ENCODE measurements around a stretch of chr13.

GRCh38 chr13:102401953-102402780, 194.6 kb upstream of the TPP2 start:
- RRBS = no CpG with 5 or more reads among the region's 21 CpGs
CAGE:
- cytosol, long polyA plus RNA = no peak
- long polyA plus RNA = no peak
- nucleus, long polyA plus RNA = start-site peak on the minus strand at chr13:102402432-102402439, 9 reads

- RRBS = 60% methylated on average over 1 of the region's 8 CpGs
CAGE:
- cytosol, long polyA plus RNA = no peak
- long polyA plus RNA = no peak
- nucleus, long polyA plus RNA = no peak
Measured at GRCh38 chr13:102691656-102692267, 3.1 kb downstream of the METTL21C start.

GRCh38 chr13:102770227-102771063, 3.1 kb downstream of the TEX30 start:
- RRBS = no CpG with 5 or more reads among the region's 3 CpGs
CAGE:
- cytosol, long polyA plus RNA = no peak
- long polyA plus RNA = no peak
- nucleus, long polyA plus RNA = no peak

DNA sequence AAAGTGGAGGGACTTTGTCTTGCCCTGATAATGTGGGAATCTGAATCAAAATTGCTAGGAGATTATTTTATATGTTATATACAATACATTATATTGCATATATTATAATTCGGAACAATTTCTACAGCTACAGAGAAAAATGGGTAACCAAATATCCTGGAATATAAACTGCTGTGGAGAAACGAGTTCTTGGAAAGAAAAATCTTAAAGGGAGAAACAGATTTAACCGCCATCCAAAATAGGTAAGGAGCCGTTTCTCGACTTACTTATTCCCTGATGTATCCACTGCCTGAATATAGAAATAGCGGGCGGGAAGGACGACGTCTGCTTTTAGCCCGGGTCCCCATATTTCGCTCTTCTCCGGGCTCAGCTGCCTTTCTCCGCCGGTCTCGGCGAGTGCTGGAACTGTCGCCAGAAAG, 544 bp downstream of the POGLUT2 start:
- RRBS = no CpG with 5 or more reads among the region's 17 CpGs
CAGE:
- cytosol, long polyA plus RNA = no peak
- long polyA plus RNA = no peak
- nucleus, long polyA plus RNA = no peak

GRCh38 chr13:102902576-102903199, 56.9 kb downstream of the ERCC5 start:
- RRBS = no CpG with 5 or more reads among the region's 13 CpGs
CAGE:
- cytosol, long polyA plus RNA = no peak
- long polyA plus RNA = no peak
- nucleus, long polyA plus RNA = no peak

- RRBS = no CpG with 5 or more reads among the region's 3 CpGs
CAGE:
- cytosol, long polyA plus RNA = no peak
- long polyA plus RNA = no peak
- nucleus, long polyA plus RNA = no peak
Measured at GRCh38 chr13:102908120-102908647, 62.4 kb downstream of the ERCC5 start.

- RRBS = no CpG with 5 or more reads among the region's 8 CpGs
CAGE:
- cytosol, long polyA plus RNA = no peak
- long polyA plus RNA = no peak
- nucleus, long polyA plus RNA = no peak
Measured at GRCh38 chr13:103006963-103007568, 59.2 kb downstream of the SLC10A2 start.

DNA sequence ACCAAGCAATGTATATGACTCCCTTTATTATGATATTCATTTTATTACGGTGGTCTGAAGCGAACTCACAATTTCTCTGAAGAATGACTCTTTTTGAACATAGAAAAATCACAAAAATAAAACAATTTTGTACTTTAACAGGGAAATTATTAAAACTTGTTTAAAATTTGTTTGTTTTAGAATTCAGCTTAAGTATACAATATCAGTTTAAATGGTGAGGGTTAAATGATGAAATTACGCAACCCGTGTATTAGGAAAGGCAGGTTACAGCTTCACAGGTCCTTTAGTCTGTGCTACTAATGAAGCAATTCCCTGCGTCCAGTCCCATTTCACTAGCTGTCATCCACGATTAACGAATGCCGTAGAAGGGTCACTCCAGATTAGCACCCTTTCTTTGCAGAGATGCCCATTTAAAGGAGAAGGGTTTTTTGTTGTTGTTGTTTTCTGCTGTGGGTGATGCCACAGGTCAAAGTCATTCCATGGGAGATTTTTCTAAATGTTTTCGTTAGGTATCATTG, 457.6 kb upstream of the SLC10A2 start:
- RRBS = no CpG with 5 or more reads among the region's 9 CpGs
CAGE:
- cytosol, long polyA plus RNA = no peak
- long polyA plus RNA = no peak
- nucleus, long polyA plus RNA = no peak

DNA sequence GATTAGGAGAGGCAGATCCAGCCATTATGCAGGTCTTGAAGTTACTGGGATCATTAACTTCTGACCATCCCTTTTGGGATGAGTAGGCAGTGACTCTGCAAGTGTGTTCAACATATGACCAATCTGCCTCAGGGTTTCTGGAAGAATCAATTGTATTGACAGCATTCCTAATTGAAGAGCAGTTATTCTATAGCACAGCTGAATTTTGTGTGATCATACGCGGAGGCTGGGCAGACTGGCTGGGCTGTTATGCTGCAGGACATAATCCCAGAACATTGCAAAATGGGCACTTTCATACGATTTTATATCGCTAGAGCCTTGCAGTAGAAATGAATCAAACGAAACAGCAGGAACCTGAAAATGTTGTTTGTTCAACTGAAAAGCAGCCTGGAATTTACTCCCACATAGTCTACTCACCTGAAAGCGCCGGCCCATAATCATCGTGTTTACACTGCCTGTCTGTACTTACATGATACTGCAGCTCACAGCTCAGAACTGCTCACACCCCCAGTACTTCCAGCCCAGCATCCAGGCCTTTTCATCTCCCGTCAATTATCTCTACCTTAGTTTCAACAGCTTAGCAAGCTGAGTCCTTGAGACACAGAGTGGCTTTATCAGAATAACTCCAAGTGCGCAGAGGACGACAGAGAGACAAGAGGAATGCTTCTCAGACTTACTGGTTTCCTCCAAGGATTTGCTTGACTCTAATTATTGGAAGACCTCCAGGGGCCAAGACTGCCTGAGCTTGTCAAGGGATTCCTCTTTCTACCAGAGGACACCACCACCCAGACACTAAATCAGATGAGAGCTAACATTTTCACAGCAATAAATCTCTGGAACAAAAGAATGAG, 513.6 kb downstream of the DAOA start:
- RRBS = no CpG with 5 or more reads among the region's 11 CpGs
CAGE:
- cytosol, long polyA plus RNA = no peak
- long polyA plus RNA = no peak
- nucleus, long polyA plus RNA = no peak

- RRBS = no CpG with 5 or more reads among the region's 7 CpGs
CAGE:
- cytosol, long polyA plus RNA = no peak
- long polyA plus RNA = no peak
- nucleus, long polyA plus RNA = no peak
Measured at GRCh38 chr13:106100641-106101070, 434.8 kb downstream of the EFNB2 start.

- RRBS = no CpG with 5 or more reads among the region's 13 CpGs
CAGE:
- cytosol, long polyA plus RNA = no peak
- long polyA plus RNA = no peak
- nucleus, long polyA plus RNA = no peak
Measured at GRCh38 chr13:106103687-106104647, 431.5 kb downstream of the EFNB2 start.

DNA sequence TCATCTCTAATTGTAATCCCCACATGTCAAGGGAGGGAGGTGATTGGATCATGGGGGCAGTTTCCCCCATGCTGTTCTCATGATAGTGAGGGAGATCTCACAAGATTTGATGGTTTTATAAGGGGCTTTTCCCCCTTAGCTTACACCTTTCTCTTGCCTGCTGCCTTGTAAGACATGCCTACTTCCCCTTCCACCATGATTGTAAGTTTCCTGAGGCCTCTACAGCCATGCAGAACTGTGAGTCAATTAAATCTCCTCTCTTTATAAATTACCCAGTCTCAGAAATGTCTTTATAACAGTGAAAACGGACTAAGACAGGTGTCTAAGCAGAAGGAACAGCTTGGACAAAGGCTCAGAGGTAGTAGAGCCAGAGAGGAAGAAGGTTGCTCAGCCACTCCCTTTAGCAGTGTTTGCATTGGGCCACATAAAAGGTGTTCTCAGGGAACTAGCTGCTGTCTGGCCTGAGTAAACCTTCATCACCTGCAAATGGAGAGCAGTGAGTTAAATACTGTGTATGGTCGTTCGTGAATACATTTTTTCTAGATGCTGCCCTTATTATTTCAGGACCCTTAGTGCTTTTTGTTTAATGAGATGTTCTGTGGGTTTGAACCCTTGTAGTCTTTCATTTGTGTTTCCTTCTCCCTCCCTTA, 383.5 kb downstream of the EFNB2 start:
- RRBS = no CpG with 5 or more reads among the region's 3 CpGs
CAGE:
- cytosol, long polyA plus RNA = no peak
- long polyA plus RNA = no peak
- nucleus, long polyA plus RNA = no peak

GRCh38 chr13:106156414-106157081, 378.9 kb downstream of the EFNB2 start:
- RRBS = no CpG with 5 or more reads among the region's 6 CpGs
CAGE:
- cytosol, long polyA plus RNA = no peak
- long polyA plus RNA = no peak
- nucleus, long polyA plus RNA = no peak

DNA sequence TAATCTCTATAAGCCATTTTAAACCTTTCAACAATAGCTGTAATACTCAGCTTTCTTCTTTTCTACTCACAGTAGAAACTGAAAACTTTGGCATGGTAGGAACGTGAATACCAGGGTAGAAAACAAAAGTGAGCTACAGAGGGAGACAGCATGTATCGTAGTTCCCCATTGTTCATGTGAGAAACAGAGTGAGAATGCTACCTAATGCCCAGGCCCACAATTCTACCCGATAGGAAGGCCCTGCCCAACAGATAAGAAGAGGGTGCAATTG, 322.5 kb downstream of the EFNB2 start:
- RRBS = no CpG with 5 or more reads among the region's 3 CpGs
CAGE:
- cytosol, long polyA plus RNA = no peak
- long polyA plus RNA = no peak
- nucleus, long polyA plus RNA = no peak

- RRBS = no CpG with 5 or more reads among the region's 5 CpGs
CAGE:
- cytosol, long polyA plus RNA = no peak
- long polyA plus RNA = no peak
- nucleus, long polyA plus RNA = no peak
Measured at GRCh38 chr13:106513355-106514054, 22.0 kb downstream of the EFNB2 start.

- RRBS = no CpG with 5 or more reads among the region's 4 CpGs
CAGE:
- cytosol, long polyA plus RNA = no peak
- long polyA plus RNA = no peak
- nucleus, long polyA plus RNA = no peak
Measured at GRCh38 chr13:106550768-106551417, 15.4 kb upstream of the EFNB2 start.

GRCh38 chr13:106709465-106709904, 141.5 kb upstream of the ARGLU1 start:
- RRBS = no CpG with 5 or more reads among the region's 3 CpGs
CAGE:
- cytosol, long polyA plus RNA = no peak
- long polyA plus RNA = no peak
- nucleus, long polyA plus RNA = no peak

DNA sequence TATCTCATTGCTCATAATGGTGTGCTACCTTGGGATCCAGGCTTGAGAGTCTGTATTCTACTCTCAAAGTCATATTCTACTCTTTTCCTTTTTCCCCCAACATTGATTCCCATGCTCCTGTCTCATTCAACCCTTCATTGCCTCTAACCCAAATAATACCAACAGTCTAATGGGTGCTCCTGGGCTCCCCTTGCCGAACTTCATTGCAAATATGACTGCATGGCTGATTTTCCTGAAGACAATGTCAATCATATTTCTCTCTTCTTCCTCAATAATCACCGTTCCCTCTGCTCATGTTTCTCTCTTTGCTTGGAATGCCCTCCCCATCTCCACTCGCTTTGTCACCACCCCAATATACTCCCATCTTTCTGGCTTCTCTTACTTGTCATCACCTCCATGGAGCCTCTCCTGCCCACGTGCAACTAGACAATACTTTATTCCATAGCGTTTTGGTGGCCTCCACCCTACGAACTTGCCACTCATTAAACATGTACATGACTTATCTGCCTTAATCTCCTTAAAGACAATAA, 147.6 kb downstream of the NALF1 start:
- RRBS = no CpG with 5 or more reads among the region's 6 CpGs
CAGE:
- cytosol, long polyA plus RNA = no peak
- long polyA plus RNA = start-site peak on the minus strand centred at position 430 of the sequence, 74 bp wide, 6 and 6 reads in 2 replicates
- nucleus, long polyA plus RNA = start-site peak on the minus strand centred at position 142 of the sequence, 107 bp wide, 26 reads; start-site peak on the minus strand centred at position 388 of the sequence, 53 bp wide, 12 reads

GRCh38 chr13:108217297-108217683, 902 bp upstream of the ABHD13 start:
- RRBS = no CpG with 5 or more reads among the region's 20 CpGs
CAGE:
- cytosol, long polyA plus RNA = no peak
- long polyA plus RNA = no peak
- nucleus, long polyA plus RNA = no peak

DNA sequence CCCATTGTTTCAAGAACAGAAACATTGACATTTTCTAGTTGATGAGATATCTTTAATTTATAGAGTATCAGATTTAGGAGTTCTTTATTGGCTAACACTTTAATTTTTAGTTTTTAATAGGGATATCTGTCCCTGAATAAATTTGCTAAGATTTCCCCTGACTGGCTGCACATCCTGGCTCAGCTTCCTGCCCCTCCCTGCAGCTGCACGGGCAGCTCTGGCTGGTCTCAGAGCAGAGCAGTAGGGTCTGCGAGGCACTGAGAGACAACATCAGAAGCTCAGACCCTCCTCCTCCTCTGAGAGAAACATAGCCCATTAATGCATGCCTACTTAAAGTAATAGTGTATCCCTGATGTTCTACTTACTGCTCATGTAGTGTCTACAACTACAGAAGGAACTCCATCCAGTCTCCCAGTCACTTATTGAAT, 139.2 kb downstream of the TNFSF13B start:
- RRBS = no CpG with 5 or more reads among the region's 2 CpGs
CAGE:
- cytosol, long polyA plus RNA = no peak
- long polyA plus RNA = no peak
- nucleus, long polyA plus RNA = no peak

All from H1 (cell line).